Camera-type eye (tissue), 1 donor: ENCODE results near the genes PIGY, TIGD2 and GRID2.

DNA sequence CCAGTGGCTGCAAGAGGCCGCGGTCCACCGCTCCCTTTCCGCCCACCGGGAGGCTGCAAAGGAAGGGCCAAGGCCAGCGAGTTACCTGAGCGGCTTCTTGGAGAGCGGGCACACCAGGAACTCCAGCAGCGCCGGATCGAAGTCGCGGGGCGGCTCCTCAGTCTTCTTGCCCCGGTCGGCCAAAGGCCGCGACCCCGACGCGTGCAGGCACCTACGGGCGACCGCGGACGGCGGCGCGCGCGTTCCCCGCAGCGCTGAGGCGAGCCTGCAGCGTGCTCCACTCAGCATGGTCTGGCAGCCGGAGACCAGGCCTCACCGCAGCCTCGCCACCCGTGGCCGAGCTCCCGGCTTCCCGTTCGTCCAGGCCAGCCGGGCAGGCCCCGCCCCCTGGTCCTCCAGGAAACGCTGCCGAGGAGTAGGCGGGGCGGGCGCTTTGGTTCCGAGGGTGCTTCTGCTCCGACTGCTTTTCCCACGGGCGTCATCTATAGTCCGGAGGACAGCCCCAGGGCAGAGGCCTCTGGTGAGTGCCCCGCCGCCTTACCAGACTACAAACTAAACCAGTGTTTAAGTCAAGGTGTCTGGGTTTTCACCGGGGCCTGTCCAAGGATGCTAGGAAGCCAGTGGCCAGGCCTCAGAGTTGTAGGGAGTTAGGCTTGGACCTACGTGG lies at the start of gene PIGY:
Gene PIGY, minus strand, starts transcription at position 364 of the 667 bp plus-strand sequence.
- RAMPAGE, long total RNA: no peak

GRCh38 chr4:88532926-88533584 lies 9.5 kb upstream of the PIGY start:
- RAMPAGE, long total RNA: no peak

- RAMPAGE, long total RNA: no peak
These were observed 31.8 kb upstream of the NAP1L5 start for GRCh38 chr4:88729319-88729871.

DNA sequence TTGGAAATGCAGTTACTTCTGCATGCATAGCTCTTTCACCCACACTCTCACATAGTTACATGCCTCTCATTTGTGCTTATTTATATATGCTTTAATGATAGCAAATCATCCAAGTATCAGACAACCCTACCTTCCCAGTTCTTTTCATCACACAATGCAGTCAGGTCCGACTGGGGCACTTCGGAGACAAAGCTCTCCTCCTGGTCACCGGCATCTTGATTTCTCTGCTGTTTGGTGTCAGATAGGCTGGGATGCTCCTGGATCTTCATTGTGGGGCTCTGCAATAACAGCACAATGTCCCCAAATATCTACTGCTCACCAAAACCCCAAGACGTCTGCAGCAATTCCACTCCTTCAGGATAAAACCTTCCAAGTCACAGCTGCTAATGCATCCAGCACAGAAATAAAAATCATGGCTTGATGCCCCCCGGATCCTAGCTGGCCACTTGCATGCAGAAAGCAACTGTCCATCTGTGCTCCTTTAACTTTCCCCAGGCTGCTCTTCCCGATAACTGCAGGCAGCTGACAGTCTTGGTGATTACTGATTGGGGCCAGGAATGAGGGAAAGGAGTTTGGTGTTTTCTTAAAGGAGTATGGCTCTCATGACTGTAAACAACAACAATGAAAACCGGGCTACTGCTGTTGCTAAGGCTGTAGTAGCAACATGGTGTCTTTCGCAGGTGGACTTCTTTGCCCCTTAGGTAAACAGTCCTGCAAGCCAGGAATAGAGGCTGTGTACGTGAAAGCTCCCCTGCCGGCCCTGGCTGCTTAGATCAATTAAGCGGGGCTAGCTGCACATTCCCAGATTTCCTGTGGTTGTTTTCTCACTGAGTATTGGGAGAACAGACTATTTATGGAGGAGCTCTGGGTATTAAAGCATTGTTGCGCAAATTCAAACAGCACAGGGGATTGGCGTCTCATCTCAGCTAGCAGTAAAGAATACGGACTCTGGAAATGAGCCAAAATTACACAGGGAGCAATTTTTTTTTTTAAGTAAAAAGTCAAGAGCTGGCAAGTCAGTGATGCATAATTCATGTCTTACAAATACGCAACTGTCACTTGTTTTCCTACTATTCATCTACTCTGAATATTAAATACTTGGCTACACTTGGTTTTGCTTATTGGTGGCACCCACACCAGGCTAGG lies 61.4 kb upstream of the NAP1L5 start:
- RAMPAGE, long total RNA: no peak

DNA sequence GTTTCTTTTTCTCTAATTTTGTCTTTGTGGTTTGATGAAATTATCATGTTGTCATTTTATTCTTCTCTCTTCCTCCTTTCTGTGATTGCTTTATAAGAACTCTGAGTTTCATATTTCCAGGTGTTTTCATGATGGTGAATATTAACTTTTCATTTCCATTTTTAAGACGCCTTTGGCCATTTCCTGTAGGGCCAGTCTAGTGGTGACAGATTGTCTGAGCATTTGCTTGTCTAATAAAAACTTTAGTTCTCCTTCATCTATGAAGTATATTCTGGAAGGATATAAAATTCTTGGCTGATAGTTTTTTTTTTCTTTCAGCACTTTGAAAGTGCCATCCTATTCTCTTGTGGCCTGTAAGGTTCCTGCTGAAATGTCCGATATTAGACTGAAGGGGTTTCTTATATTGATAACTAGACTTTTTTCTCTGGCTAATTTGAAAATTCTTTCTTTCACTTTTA lies 128.1 kb downstream of the FAM13A start:
- RAMPAGE, long total RNA: no peak

- RAMPAGE, long total RNA: no peak
These were observed at the start of gene TIGD2 for GRCh38 chr4:89110818-89111989. Gene TIGD2, plus strand, starts transcription at chr4:89111533.

- RAMPAGE, long total RNA: no peak
These were observed 53.7 kb downstream of the GPRIN3 start for GRCh38 chr4:89253745-89254473.

DNA sequence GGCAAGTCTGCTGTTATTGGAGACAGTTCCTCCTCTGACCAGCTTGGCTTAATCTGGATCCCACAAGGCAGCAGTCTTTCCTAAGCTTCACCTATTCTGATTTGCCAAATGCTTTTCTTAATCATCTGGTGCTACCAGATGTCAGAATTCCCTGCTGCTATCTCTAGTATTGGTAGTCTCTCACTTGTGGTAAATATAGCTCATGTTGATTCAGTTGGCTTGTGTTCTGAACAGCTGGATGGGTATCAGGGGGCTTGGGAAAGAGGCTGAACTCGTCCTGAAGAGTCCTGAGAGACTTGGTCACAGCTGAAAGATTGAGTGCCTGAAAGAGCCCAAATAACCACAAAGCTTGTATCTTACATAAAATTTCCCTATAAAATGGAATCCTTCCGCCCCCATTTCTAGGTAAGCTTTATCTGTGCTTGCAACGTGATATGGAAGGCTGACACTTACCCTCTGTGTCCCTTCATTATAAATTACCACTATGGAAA lies 104.0 kb upstream of the GPRIN3 start:
- RAMPAGE, long total RNA: no peak

- RAMPAGE, long total RNA: no peak
These were observed 242.1 kb upstream of the GPRIN3 start for GRCh38 chr4:89549796-89550090.

GRCh38 chr4:89742872-89743695 lies 93.9 kb downstream of the SNCA start:
- RAMPAGE, long total RNA: no peak

DNA sequence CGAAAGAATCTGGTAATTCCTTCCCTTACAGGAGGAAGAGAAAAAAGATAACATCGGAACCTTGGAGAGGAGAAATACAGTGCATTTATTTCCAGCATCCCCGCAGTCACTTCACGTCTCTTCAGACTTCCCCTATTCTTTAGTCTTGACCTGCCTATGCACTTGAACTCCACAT lies 318 bp upstream of the CCSER1 start:
- RAMPAGE, long total RNA: no peak

- RAMPAGE, long total RNA: no peak
These were observed at the start of gene GRID2 for GRCh38 chr4:92303402-92304565. Gene GRID2, plus strand, starts transcription at chr4:92303966.

DNA sequence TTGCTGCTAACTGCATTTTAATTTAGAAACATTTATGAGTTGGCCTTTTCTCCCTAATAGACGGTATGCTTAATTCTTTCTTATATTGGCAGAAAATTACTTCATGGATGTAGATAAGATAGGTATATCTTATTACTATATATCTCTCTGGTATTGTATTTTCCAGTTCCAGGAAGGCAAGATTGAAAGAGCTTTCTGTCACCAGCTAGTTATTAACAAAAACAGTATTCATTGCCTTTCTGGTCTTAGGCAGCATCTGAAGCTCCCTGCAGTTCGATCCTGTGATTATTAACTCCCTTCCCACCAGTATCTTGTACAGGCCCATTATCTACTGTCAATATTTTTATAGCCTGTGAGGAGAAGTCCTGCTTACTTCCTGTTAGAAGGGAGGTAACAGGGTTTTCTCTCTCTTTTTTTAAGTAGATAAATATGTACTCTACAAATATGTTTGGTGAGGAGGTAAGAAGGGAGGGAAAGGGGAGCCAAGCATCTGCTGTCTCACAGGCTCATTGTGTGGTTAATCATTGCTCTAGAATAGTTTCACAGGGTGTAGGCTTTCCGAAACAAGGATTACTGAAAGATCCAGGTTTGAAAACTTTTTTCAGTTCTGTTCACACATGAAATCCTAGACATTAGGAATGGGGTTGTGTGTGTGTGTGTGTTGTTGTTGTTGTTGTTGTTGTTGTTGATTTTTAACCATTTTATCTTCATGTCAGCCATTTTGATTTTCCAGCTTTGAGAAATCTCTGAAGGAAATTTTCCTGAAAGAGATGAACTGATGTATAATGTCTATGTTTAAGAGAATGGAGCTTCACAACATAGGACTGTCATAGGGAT lies 14.1 kb downstream of the ATOH1 start:
- RAMPAGE, long total RNA: no peak

- RAMPAGE, long total RNA: no peak
These were observed 48.1 kb downstream of the ATOH1 start for GRCh38 chr4:93876668-93877138.

DNA sequence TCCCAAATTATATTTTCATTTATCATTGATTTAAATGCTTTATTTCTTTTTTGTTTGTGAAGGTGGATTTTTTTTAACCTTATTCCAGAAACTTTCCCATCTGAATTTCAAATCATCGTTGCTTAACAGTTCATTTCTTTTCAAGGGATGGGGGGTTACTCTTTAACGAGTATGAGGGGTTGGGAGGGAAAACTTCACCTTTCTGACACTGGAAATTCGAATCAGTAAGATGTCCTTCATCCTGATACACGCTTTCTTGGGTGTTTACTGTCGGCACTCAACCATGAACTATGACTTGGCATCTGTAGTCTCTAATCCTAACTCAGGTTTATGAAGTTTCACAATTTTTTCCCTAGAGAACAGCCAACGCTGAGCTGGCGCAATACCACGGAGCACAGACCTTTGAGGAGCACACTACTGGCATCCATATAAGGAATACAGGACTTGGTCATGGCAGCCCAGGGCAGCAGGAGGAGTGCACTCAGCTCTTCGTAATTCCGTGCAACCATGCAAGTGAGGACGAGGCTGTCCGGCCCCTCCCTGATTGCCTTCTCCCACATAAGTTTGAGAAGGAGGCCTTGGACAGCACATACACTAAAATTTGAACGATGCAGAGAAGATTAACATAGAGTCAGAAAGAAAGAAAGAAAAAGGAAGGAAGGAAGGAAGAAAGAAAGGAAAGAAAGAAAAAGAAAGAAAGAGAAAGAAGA lies 41.1 kb upstream of the PDLIM5 start:
- RAMPAGE, long total RNA: no peak

- RAMPAGE, long total RNA: no peak
These were observed 124.0 kb downstream of the PDLIM5 start for GRCh38 chr4:94575755-94576223.

DNA sequence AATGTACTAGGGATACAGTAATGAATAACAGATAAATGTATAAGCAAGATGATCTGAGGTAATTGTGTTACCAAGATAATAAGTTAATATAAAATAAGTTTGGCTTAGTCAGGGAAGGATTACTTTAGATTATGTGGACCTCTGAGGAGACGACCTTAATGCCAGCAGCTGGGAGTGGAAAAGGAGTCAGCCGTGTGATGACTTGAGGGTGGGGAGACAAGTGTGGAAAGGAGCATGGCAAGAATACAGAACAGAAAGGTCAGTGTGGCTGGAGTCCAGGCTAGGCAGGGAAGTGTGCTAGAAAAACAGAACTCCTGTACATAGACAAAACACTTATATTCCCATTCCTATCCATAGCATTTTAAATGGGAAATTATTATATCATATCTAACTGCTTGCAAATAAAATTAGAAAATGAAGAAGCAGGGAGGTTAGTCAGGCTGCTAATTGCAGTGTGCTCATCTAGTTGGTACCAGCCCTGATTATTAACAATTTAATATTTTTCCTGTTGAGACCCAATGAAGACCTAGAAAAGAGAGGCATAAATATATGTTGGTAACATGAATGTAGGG lies 138.8 kb downstream of the PDLIM5 start:
- RAMPAGE, long total RNA: no peak

DNA sequence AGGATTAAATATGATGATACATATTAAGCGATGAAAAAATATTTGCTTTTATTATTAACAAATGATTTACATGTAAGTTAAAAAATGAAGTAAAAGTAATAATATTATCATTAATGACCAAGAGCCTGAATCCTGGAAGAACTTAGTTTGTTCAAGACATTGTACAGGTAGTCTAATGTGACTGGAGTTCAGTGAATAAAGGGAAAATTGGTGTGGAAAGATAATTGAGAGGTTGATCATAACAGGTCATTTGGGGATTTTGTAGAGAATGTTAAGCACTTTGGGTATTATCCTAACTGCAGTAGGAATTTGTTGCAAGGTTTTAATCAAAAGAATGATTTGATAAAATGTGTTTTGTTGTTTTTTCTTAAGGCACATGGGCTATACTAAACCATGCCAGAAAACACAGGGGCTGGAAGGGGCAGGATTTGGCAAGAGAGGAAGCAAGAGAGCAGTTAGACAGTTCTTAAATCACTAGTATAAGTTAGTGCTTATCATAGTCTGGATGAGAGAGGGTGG lies 151.2 kb downstream of the PDLIM5 start:
- RAMPAGE, long total RNA: no peak

- RAMPAGE, long total RNA: no peak
These were observed 151.8 kb downstream of the PDLIM5 start for GRCh38 chr4:94603420-94604134.

- RAMPAGE, long total RNA: no peak
These were observed 83.6 kb downstream of the BMPR1B start for GRCh38 chr4:94841215-94841892.